ENCODE measurements around a stretch of chr6.

- PRO-cap, result no peak
Observed at GRCh38 chr6:158751786-158752436, 67.3 kb downstream of the EZR start.

DNA sequence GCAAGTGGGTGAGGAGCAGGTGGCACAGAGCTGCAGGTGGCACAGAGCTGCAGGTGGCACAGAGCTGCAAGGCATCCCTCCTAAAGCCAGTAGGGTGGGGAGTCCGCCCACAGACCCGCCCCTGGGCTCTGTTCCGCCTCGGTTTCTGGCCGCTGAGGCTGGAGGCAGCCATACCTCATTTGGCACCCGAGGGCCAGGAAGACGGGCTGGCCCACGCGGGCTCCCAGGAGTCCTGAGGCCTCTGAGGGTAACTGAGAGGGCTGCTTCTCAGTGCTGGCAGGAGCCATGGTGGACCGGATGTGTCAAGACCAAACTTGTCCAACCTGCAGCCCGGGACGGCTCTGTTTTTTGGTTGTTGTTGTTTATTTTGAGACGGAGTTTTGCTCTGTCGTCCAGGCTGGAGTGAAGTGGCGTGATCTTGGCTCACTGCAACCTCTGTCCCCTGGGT is 60.0 kb downstream of the EZR start:
- PRO-cap, result no peak

DNA sequence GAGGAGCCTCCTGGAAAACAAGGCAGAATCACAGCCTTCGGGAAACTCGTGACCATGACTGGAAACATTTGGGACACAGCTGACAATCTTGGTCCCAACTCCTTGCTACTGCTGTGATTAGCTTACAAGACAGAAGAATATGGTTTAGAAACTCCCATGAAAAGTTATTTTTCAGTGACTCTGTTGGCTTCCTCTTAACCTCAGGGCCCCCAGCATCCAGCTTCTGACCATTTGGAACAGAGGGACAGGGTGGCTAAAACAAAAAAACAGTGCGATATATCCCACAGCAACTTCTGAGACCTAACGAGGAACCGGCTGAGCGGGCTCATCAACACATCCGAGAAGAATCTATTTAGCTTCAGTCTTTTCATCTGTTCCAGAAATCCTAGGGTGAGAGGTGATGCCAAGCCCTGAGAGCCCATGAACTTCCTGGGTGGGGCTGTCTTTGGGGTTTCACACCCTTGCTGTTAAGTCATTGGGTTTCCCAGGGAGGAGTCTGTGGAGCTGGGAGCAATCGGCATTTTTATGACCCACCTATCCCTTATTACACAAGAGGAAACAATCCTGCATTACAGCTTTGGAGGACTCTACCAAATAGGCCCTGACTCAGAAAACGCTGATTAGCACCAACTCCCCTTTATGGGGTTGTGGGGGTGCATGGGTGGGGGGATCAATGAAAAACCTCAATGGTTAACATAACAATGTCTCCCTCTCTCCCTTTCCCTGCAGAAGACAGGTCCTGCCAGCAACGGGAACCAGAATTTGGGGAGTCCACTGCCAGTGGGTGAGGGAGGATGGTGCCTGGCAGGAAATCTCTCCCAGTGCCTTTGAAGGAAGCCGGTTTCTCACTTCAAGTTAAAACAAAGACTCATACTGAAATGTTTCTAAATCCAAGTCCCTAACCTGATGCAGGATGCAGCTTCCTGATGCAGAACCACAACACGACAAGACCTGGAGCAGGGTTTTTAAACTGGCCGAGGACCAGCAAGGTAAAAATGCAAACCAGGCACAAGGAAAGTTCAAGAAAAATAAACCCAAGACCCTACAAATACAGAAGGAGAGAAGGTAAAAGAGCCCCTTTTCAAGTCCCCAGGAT is 46.3 kb downstream of the EZR start:
- PRO-cap, result unidirectional peak, minus-strand start at position 783 of the sequence

DNA sequence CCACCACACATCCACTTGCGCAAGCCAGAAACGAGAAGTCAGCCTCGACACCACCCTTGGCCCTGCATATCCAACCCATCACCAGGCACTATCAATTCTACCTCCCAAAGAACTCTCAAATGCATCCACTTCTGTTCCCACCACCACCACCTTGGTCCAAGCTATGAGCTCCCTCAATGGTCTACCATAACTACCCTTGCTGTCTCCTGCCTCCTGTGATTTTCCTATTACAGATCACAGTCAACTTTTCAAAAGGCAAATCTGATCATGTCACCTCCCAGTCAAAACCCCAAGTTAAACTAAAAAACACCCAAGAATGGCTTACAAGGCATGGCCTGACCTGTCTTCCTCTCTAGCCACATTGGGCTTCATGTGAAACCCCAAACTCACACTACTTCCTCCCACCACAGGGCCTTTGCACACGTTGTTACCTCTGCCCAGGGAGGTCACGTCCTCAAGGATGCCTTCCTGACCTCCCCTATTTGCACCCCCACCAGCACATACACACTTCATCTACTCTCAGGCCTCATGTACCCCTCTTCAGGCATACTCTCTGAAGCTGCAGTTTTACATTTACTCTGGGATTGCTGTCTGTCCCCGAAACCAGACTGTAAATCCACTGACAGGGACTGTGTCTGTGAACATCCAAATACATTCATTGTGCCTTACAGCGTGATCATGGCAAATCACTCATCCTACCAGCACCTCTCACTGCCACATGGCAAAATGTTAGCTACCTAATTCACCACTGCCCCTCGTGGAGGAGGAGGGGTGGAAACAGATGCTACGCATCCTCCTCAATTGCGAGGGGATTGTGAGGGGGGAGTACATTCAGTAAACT is 6.2 kb downstream of the EZR start:
- PRO-cap, result unidirectional peak, minus-strand start at position 293 of the sequence

DNA sequence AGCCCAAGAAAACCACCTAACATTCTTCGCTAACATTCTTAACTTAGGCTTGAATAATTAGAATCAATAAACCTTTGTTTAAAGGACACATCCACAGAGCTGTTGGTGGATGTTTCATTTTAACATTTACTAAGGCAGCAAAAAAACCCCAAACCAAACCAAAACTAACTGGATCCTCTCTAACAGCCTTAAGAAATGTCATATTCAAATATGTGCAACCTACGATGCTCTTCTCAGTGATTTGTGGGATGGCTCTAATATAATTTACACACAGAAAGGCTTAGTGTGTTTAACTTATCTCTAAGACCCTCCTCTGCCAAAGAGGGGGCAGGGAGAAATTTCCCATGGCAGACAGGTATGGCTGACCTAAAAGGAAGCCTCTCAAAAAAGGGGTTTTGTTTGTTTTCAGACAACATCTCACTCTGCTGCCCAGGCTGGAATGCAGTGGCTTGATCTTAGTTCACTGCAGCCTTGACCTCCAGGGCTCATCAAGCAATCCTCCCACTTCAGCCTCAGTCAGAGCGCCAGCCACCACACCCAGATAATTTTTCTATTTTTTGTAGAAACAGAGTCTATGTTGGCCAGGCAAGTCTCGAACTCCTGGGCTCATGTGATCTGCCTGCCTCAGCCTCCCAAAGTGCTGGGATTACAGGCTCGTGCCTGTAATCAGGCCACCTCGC is 3.9 kb downstream of the EZR start:
- PRO-cap, result no peak

- PRO-cap, result no peak
Observed at GRCh38 chr6:158818473-158819282, 490 bp downstream of the EZR start.

DNA sequence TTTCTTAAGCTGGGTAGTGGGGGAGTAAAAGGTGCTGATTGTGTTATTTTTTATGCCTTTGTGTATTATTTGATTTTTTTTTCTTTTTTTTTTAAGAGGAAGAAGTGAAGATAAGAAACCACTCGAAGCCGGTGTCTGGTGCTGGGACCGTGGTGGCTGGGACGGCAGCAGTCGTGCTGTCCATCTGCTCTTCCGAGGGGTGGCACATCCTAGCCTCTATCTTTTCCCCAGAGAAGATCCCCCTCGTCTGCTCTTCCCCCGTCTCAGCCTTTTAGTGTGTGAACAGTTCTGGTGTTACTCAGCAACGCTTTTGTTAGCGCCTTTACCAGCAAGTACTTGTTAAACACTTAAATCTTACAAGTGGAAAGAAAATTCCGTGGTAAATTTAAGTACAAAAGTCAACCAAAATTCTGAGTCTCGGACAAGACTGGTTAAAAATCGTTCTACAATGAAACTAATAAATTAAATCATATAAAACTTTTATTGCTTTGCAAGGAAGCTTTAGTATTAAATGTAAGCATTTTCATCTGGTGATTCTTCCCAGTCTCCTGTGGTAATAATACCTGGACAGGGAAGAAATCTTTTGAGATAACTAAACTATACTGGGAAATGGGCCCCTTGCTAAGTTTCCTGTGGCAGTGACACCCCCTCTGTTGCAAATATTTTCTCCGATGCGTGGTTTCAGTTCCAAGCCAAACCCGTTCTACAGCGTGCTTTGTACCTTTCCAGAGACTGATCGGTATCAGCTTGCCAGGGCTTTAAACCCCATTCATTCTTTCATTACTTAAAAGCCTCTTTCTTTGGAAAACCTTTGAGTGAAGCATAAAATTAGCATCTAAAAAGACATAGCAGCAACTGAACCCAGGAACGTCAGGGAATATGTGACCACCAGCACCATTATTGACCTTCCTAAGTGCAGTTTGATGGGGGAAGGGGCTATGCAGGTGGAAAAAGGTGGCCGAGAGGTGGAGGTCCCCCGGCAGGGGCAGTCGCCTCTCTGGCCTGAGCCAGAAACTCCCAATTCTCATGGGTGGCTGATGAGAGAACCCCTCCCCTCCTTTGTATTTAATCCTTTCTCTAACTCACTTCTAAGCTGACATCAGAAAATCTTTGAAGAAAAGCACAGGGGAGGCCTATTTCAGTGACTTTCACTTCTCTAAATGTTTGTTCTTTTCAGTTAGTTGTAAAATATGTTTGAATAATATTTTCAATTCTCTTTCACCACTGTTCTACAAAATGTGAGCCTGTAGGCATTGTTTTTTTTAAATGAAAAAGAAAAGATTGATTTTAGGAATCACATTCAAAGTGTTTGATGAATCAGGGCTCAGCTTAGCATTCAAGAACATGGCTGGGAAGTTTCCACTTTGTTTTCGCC is 89.6 kb downstream of the RSPH3 start:
- PRO-cap, result unidirectional peak, plus-strand start at position 134 of the sequence; bidirectional peak, plus-strand start at position 722 of the sequence, minus-strand start at position 655 of the sequence

DNA sequence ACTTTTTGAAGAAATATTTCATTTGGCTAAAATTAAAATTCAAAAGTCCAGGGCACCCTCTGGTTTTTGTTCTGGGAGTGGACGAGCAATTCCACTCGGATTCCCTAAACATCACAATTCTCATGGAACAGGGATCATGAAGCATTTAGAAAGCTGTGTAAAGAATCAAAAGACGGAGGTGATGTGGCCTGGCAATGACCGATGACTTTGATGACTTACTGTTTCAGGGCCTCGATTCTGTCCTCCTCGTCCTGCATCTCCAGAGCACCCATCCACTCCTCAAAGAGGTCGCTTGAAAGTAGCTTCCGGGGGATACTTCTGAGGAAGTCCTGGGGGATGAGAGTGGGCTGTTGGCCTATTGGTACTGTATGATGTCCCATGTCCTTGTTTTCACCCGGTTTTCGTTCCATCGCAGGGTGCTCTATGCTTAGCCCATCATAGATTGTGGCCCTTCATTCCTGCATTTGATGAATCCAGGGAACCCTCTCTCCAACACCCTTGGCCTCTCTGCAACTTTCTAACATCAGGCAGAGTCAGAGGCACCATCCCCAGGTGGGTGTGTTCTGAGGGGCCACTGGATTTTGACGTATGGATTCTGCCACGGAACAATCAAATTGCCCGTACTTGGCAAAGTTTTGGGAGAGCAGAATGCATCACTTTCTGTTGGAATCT is 4.2 kb downstream of the TAGAP start:
- PRO-cap, result no peak

DNA sequence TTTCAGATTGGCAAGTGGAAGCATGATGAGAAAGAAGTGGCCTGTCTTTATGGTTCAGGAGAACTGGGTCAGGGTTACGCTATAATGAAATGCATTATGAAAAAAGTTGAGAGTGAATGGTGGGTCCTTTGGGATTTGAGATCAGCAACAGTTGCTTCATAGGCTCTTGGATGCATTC is 1.8 kb downstream of the TAGAP start:
- PRO-cap, result no peak

DNA sequence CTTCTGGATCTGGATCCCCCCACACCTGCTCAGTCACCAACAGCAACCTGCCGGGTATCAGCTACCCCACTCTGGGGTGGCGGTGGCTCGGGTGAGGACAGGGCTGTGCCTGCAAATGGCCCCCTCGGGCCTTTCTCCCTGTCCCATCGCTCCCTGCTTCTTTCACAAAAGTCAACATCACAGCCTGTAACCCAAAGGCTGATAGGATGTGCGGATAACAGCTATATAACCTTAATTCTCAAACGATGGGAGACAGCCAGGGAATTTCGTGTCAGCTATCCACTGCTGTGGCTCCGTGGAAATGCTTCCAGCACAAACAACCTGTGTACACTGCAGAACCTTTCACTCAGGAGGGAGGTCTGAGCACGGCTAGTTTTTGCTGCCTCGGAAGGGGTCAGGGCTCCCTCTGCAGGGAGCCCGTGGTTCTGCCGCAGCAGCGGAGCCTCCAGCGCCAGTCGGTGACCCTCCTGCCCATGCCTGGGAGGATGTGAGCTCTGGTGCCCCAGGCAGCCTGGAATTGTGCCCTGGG is 59.2 kb upstream of the TAGAP start:
- PRO-cap, result no peak

DNA sequence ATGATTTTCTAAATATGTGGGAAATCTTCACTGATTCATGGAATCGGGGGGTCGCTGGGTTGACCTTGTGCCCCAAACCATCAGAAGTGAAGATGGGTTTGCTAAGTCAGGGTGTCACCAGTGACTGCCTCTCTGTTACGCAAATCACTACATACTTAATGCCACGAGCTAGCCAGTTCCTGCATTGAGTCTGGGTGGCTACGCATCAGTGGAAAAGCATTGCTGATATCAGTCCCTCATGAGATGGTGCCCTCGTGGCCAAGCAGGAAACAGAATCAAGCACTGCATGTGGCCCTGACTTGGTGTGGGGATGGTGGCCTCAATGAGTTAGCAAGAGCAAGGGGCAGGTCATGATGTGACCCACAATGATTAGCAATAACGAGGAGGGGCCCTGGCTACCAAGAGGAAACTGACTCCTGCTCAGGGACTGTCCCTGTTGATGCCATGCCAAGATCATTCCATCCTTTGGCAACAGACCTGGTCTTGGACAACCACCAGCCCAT is 51.7 kb upstream of the FNDC1 start:
- PRO-cap, result no peak

GRCh38 chr6:159125772-159126419 is 43.3 kb upstream of the FNDC1 start:
- PRO-cap, result no peak

GRCh38 chr6:159170979-159171504 is 1.8 kb downstream of the FNDC1 start:
- PRO-cap, result no peak

GRCh38 chr6:159655515-159655962 is 37.5 kb downstream of the SOD2 start:
- PRO-cap, result no peak

DNA sequence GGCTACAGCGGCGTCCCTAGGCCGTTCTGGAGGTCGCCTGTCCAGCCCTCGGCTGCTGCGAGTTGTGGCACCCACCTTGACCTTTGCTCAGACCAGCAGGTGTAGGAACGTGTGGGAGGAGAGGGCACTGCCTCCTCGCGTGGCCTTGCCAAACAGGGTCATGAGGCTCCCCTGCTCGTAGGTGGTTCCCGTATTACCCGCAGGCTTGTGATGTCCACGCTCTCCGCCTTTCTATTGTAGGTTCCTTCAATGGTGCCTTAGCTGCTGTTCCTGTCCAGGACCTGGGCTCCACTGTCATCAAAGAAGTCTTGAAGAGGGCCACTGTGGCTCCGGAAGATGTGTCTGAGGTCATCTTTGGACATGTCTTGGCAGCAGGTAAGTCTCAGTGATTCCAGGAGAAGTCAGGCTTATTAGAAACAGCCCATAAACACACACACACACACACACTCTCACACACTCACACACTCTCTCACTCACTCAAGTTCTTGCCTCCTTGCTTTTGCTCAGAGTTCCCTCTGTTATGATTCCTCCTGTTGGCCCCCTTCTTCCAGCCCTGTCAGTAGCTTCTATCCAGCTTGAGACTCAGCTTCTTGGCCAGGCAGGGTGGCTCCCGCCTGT is 943 bp downstream of the ACAT2 start:
- PRO-cap, result no peak

GRCh38 chr6:159787643-159788751 is 1.4 kb downstream of the TCP1 start:
- PRO-cap, result no peak

DNA sequence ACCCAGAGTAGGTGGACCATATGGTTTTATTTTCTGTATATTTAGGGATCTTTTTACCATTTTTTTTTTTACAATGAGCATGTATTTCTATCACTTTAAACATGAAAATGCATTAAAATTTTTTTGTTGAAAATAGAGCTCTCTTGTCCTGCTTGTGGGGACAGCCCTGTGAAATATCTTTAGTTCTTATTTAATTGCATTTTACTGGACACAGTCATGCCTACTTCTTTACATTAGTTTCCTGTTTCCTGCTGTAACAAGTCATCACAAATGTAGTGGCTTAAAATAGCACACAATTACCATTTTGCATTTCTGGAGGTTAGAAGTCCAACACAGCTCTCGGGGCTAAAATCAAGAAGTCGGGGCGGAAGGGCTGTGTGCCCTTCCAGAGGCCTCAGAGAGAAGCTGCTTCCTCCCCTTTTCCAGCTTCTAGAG is 29.4 kb downstream of the PNLDC1 start:
- PRO-cap, result no peak

DNA sequence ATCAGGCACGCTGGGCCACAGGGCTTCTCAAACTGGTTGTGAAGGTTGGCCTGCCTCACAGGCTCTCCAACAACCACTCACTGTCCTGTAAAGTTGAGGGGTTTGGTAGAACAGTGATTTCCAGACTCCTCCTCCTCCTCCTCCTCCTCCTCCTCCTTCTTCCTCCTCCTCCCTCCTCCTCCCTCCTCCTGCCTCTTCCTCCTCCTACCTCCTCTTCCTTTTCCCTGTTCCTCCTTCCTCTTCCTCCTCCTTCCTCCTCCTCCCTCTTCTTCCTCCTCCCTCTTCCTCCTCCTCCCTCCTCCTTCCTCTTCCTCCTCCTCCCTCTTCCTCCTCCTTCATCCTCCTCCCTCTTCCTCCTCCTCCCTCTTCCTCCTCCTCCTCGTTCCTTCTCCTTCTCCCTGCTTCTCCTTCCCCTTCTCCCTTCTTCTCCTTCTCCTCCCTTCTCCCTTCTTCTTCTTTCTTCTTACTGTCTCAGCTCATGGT is 7.6 kb downstream of the MAS1 start:
- PRO-cap, result no peak

DNA sequence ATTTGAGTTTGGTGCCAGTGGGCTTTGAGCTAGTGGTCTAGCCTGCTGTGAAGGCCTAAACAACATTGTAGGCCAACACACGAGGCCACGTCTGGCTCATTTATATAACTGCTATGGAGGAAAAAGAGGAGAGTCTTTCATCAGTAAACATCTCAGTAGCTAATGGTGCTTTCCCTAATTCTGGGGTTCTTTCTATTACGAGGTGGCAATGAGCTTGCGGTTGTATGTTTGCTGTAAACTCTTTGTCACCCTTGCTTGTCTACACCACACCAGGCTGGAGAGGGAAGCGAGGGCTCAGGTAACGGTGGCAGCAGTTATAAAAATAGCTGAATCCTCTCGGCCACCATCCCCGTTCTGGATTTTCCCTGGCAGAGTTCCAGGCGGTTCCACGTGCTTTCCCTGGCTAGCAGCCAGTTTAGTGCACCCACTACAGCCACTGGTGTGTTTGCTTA is 39.0 kb downstream of the MAS1 start:
- PRO-cap, result no peak

DNA sequence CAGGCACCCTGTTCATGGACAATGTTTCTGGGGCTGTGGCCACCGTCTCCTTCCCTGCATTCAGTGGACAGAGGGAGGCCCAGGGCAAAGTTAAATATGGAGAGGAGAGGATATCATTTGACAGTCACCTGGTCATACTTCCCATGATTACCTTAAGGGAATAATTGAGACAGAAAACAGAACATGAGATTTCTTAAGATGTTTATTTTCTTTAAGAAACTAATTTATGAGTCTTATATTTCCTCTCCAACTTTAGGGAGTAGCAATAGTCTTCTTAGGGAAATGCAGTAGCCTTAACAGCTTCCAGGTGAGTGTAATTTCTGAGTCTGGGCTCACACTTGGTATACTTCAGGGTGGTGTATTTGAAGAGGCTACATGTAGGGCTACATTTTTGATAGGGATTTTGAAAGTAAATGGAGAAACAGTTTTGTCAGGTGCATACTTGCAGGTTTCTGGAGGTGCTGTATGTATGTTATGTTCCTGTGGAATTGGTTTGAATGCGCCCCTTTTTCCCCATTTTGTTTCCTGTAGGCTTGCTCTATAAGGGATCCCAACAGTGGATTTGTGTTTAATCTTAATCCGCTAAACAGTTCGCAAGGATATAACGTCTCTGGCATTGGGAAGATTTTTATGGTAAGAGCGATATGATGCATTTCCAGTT is 64.0 kb upstream of the SLC22A1 start:
- PRO-cap, result no peak